Measurements from ENCODE around the genes KIF4A and FOXO4.

DNA sequence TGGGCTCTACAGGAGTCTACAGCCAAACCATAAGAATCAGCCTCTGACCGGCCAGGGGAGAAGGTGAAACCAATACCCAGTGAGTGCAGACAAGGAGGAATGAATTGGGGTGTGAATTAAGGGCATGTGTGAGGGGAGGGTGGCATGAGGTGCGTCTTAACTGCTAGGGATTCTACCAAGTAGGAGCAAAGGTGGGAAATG is 43.0 kb downstream of the EFNB1 start:
- RRBS, 2 experiments = no CpG with 5 or more reads among the region's 2 CpGs

DNA sequence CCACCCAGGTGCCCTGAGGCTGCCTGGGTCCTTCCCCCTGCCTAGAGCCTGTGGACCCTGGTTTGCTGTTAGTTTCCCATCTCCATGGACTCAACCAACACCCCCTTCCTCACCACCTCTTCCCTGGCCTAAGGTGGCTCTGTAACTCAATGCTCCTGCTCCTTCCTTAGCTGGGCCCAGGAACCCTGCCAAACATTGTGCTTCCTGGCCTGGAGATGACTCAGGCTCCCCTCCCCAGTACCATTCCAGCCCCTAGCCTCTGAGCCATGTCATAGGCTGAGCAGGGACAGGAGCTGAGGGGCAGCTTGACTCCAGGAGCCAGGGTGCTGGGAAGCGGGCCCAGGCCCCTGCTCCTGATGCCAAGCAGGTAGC is 100.7 kb downstream of the EFNB1 start:
- RRBS, 2 experiments = no CpG with 5 or more reads among the region's 1 CpG

DNA sequence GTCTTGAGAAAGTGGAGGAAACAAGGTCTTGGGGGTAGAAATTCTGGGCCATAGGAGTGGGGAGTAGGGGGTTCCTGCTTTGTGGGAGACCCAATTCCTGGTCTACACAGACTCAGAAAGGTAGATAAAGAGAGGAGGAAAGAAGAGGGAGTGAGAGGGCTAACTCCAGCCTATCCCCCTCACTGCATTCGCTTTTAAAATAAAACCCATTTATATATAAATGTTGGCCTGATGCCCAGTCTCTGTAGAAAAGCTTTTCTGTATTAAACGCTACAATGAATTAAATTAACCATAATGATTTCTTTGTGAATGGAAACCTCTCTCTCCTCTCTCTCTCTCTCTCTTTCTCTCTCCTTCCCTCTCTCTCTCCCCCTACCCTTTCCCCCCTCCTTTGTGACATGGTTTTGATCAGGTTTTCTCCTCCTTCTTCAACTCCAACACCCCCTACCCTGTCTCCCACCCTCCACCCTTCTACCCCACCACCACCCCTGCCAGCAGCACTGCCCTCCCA is 34.8 kb downstream of the PJA1 start:
- RRBS, 2 experiments = no CpG with 5 or more reads among the region's 2 CpGs

DNA sequence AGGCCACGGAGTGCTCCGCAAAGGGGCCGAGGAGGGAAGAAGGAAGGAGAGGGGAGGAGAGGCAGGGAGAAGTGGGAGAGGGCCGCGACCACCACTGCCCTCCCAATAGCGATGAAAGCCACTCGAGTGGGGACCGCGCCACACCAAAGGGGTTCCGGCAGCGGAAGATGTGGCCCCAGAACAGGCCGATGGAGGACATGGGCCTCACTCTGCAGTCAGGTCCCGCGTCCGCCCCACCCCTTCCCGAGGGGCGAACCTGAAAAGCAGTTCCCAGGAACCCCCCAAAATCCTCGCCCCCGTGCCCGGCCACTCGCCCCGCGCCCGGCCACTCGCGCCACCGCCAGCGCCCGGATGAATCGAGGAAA is 283 bp downstream of the PJA1 start:
- RRBS, 2 experiments = 15% methylated on average over 2 of the region's 30 CpGs; no CpG with 5 or more reads in 1 of the 2 experiments

GRCh38 chrX:69651236-69652210 is 35.6 kb downstream of the EDA start:
- RRBS, 2 experiments = no CpG with 5 or more reads among the region's 2 CpGs

DNA sequence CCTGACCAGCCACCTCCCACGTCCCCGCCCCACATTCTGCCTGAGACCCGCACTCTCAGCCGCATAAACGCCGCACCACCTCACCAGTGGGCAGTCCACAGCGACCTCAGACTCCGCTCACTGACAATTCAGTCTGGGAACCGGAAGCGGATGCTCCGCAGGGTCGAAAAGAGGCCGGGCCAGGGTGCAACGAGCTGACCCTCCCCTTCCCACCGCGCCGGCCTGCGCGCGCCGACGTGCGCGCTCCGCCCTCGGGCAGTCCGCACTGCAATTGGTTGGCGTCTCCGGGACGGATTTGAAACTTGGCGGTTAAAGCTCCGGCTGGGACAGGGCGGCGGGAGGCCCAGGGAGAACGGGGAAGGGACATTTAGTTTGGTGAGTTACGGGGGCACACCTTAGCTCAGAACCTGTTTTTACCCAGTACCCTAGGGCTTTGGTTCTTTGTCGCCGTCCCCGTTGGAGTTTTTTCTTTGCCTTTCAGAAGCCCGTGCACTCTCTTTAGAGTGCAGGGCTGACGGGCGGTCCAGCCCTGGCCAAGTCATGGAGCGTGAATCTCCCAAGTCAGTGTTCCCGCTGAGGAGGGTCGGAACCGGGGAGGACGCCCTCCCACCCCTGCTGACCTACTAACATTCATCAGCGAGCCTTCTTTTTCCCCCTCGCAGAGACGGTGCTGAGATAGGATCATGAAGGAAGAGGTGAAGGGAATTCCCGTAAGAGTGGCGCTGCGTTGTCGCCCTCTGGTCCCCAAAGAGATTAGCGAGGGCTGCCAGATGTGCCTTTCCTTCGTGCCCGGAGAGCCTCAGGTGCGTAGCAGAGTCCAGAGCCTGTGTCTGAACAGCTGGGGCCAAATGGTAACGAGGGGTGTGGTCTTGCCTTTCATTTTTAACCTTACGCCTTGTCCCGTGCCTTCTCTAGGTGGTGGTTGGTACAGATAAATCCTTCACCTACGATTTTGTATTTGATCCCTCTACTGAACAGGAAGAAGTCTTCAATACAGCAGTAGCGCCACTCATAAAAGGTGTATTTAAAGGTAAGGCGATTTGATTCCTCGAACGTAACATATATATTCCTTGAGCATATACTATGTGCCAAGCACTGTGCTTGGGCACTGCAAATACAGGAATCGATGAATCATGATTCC is at the start of gene KIF4A:
TSS of gene KIF4A (plus strand) at position 329 of the 1,141 bp plus-strand sequence.
- RRBS, 2 experiments = under 1 to 4% methylated on average over 17 of the region's 67 CpGs

- RRBS, 2 experiments = no CpG with 5 or more reads among the region's 5 CpGs
Observed at GRCh38 chrX:70473708-70474433, 29.2 kb downstream of the DLG3 start.

DNA sequence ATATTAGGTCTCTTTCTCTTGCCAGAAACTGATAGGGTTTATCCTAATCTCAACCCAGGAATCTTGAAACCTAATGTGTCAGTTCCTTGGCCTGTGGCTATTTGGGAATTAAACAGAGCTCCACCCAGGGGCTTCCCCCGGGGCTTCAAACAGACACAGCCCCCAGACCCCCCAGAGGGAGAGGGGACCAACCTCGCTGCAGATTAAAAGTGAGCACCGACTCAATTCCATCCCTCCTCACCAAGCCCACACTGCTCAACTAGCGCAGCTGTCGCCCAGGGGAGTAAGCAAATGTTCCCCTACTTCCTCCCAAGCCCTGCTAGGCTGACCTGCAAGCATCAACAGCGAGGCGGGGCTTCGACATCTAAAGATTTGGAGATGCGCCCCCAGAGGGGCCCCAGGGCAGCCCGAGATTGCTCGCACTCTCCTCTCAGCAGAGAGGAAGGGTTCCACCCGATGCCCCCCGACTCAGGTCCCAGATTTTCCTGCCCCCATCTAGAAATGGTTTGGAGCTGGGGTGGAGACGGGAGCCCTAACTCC is 524 bp downstream of the SLC7A3 start:
- RRBS, 2 experiments = no CpG with 5 or more reads among the region's 14 CpGs

GRCh38 chrX:71095514-71096734 is at the start of gene FOXO4:
Gene FOXO4, plus strand, starts transcription at chrX:71095851.
- RRBS, 2 experiments = 2 to 6% methylated on average over 16 of the region's 74 CpGs

DNA sequence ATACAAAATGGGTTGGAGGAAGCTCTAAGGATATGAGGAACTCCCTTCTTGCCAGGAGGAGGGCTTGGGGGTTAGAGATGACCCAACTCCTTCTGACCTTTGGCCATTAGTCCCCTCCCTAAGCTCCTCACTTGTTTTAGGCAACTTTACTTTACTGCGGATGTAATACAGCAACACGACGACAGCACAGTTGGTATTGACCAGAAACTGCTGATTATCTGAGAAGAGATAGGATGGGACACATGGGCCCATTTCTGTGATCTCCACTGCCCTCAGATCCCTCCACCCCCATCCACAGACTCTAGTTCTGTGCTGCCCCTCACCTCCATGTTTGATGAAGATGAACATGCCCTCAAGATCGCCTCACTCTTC is 345 bp downstream of the CXorf65 start:
- RRBS, 2 experiments = no CpG with 5 or more reads among the region's 4 CpGs

GRCh38 chrX:71453779-71454794 is 78.8 kb upstream of the OGT start:
- RRBS, 2 experiments = no CpG with 5 or more reads among the region's 4 CpGs

DNA sequence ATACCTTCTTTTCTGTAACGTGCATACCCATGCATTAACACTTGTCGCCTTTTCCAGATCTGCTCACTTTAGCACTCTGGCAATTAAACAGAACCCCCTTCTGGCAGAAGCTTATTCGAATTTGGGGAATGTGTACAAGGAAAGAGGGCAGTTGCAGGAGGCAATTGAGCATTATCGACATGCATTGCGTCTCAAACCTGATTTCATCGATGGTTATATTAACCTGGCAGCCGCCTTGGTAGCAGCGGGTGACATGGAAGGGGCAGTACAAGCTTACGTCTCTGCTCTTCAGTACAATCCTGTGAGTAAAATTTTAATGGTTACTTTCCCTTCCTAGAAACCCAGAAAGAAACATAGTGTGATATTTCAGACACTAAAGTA is 4.9 kb downstream of the OGT start:
- RRBS, 2 experiments = no CpG with 5 or more reads among the region's 9 CpGs

- RRBS, 2 experiments = no CpG with 5 or more reads among the region's 11 CpGs
Observed at GRCh38 chrX:71545330-71546063, 12.6 kb downstream of the OGT start.

GRCh38 chrX:71619037-71619683 is 849 bp upstream of the CXCR3 start:
- RRBS, 2 experiments = no CpG with 5 or more reads among the region's 11 CpGs

- RRBS, 2 experiments = no CpG with 5 or more reads among the region's 14 CpGs
Observed at GRCh38 chrX:71622439-71623215, 4.3 kb upstream of the CXCR3 start.

- RRBS, 2 experiments = no CpG with 5 or more reads among the region's 5 CpGs
Observed at GRCh38 chrX:71991080-71991552, 80.5 kb downstream of the NHSL2 start.

GRCh38 chrX:72255212-72256031 is 16.6 kb upstream of the ERCC6L start:
- RRBS, 2 experiments = no CpG with 5 or more reads among the region's 37 CpGs

DNA sequence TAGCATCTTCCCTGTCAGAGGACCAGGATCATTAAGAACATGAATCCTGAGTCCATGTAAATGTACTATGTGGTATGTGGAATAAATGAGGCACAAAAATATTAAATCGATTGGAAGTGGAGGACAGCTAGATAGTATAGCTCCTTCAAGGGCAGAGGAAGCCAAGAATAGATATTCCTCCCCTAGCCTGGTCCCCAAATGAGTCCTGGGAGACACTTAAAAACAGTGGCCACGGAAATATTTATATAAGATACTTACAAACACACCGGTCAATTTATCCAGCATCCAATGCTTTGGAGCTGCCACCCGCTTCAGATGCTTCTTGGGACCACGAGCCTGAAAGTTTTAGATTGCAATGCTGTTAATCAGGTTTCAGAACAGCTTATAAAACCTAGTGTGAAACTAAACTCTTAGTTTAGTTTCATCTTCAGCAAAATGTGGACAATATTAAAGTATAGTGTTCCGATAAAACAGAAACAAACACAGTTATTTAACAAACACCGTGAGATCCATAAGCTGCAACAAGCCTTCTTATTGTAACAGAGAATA is 1.1 kb downstream of the RPS4X start:
- RRBS, 2 experiments = no CpG with 5 or more reads among the region's 7 CpGs

- RRBS, 2 experiments = 2 to 9% methylated on average over 9 to 10 of the region's 17 CpGs
Observed at GRCh38 chrX:72308854-72309411, 3.2 kb upstream of the CITED1 start.

DNA sequence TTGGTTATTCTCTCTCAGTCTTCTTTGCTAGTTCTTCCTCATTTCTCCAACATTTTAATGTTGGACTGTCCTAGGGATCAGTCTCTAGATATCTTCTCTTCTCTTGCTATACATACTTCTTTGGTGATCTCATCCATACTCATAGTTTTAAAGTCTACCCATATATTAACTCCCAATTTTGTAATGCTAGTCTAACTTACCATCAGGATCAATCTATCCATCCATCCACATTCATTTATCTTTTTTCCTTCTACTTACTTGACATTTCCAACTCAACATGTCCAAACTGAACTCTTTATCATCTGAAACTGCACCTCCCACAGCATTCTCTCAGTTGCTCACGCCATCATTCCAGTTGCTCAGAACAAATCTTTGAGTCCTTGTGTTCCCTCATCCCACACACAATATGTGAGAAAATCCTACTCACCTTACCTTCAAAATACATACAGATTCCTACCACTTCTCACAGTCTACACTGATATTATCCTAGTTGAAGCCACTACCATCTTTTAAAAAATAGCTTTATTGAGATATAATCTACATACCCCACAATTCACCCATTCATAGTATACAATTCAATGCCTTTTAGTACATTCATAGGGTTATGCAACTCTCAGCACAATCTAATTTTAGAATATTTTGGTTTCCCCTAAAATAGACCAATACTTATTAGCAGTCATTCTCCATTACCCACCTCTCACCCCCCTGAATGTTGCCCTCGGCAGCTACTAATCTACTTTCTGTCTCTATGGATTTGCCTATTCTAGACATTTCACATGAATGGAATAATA is 94.6 kb upstream of the CITED1 start:
- RRBS, 2 experiments = no CpG with 5 or more reads among the region's 2 CpGs